Foreskin fibroblast (primary cell): Measurements from ENCODE around the gene CEP131.

- RRBS, result 40% methylated on average over 9 of the region's 37 CpGs
Observed at GRCh38 chr17:81082715-81083710, 48.1 kb downstream of the BAIAP2 start.

- RRBS, result 96% methylated on average over 6 of the region's 42 CpGs
Observed at GRCh38 chr17:81086757-81087824, 52.1 kb downstream of the BAIAP2 start.

DNA sequence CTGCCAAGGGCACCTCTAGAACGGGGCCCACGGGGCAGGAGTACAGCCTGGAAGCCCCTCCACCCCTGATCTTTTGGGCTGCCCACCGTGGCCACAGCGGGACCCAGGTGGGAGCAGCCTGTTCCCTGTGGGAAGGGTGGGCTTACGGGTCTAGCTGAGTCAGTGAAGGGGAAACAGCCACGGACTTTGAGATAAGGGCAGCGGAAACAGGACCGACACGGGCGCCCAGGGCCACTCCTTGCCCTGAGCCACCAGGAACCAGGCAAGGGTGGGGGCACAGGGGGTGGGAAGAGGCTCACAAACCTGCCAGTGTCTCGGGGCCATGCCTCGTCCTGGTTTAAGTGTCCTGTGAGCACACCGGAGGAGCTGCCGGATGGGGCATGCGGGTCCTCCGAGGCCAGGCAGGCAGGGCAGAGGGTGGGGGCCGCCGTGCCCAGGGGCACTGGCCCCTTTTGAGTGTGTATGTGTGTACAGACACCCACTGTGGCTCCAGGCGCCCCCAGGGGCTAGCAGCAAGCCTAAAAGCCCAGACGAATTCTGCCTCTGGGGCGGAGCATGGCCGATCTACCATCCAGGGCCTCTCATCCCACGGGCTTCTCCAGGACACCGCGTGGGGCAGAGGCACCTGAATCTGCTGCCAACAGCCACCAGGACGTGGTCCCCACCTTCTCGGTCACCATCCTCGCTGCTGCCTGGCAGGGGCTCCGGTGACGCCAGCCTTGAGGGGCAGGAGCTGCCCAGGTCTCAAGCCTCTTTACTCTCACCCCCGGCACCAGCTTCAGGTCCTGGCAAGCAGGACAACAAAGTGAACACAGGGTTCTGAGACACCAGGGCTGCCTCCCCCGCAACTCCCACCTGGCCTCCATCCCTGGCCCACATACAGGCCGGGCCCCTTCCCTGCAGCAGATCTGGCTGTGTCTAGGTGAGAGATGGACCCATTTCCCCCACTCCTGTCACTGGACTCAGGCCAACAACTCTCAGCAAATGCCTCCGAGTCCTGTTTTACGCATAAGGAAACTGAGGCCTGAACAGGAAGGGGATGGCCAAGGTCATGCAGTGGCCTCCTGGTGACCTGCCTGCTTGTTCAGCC lies 47.3 kb upstream of the PVALEF start:
- RRBS, result 89% methylated on average over 3 of the region's 35 CpGs

- RRBS, result 1% methylated on average over 31 of the region's 107 CpGs
Observed at GRCh38 chr17:81222651-81223728, at the start of gene CEP131. CEP131 (minus strand) TSS chr17:81222965.

- RRBS, result no CpG with 5 or more reads among the region's 14 CpGs
Observed at GRCh38 chr17:81244761-81245198, 5.7 kb downstream of the NDUFAF8 start.

DNA sequence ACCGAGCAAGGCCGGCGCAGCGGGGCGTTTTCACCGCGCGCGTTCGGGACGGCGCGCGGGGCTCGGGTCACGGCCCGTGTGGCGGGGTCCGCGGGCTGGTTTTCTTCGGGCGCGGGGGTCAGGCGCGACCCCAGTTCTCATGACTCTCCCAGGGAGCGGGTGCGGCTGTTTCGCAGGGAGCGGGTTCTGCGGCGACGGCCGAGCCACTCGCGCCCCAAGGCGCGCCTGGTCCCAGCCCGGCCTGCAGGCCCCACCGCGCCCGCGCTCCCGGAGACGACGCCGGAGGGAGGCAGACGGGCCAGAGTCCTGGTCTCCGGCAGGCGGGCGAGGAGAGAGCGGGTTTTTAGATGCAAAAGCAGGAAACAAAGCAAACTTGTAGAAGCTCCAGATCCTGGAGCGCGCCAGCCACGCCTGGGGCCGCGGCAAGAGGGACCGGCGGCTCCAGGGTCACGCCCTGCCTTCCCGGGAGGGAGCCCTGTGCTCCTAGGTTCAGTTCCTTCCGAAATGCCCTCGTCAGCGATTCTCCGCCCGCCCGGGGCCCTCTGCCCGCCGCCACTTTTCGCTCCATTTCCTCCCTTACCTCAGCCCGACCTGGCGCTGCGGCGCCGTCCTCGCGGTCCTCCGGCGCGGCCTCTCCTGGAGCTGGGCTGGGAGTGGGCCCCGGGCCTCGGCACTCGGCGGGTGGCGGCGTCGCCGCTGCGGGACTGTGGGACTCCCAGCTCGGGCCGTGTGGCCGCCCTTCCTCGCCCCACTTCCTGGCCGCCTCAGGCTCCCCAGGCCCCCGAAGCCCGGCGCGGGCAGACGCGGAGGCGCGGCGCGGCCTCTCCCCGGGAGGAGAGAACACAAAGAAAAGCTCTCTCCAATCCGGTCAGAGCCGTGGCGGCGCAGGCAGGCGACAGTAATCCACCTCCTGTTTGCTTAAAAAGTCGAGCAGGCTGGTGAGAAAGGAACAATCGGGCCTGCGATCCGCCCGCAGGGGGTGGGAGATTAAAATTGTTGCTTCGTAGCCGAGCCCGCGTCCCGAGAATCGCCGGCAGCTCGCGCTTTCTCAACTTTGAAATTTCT lies 1.4 kb downstream of the BAHCC1 start:
- RRBS, result 9% methylated on average over 35 of the region's 123 CpGs

GRCh38 chr17:81422550-81423234 lies 27.4 kb downstream of the BAHCC1 start:
- RRBS, result 40% methylated on average over 7 of the region's 21 CpGs

DNA sequence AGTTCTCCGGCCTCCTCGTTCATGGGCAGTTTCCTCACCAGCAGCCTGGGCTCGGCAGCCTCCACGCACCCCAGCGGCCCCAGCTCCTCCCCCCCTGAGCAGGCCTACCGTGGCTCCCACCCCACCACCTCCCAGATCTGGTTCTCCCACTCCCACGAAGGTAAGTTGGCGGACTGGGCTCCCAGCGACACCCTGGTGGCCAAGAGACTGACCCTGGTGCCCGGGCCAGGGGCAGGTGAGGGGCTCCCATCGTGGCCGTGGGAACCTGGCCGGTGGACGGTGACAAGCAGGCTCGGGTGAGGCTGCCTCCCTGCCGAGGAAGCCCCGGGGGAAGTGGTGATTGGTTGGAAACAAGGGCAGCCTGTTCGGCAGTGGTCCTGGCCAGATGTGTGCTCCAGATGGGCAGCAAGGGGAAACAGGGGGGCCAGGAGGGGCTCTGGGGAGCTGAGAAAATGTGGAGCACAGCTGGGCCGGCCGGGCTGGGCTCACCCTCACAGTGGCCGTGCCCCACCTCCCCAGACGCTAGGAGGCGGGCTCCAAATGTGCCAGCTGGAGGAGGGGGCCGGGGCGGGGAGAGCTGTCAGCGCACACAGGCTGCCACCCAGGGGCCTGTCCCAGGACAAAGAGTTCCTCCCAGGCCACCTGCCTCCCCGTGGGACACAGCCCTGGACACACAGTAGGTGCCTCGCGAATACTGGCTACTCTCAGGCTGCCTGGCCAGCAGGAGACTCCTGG lies 31.7 kb downstream of the BAHCC1 start:
- RRBS, result no CpG with 5 or more reads among the region's 29 CpGs

GRCh38 chr17:81456726-81457643 lies 55.6 kb downstream of the ACTG1 start:
- RRBS, result no CpG with 5 or more reads among the region's 15 CpGs

- RRBS, result 79% methylated on average over 2 of the region's 30 CpGs
Observed at GRCh38 chr17:81465745-81466502, 46.7 kb downstream of the ACTG1 start.

DNA sequence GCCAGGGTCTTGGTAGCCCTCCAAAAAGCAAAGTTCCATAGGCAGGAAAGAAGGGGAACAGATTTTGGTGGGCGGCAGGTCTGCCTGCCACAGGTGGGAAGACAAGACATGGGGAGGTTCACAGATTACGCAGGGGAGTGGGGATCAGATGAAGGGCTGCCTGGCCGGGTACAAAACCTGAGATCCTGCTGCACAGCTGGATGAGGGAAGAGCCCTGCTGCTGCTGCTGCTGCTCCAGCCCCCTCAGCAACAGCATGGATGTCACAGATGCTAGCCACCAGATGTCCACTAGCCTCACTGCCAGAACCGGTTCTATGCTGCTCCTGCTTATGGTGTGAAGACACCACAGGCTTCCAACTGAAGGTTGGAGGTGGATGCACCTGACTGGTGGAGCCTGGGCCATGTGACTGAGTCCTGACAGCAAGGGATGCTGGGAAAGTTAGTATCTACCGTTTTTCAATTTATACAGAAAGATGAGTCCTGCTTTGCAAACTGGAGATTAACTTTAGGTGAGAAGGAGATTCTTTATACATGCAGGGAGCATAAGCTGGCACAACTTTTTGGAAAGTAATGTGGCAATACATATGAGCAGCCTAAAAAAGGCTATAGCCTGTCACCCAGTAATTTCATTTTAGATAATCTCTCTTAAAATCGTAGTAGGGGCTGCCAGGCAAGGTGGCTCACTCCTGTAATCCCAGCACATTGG lies 17.6 kb downstream of the ACTG1 start:
- RRBS, result no CpG with 5 or more reads among the region's 6 CpGs

DNA sequence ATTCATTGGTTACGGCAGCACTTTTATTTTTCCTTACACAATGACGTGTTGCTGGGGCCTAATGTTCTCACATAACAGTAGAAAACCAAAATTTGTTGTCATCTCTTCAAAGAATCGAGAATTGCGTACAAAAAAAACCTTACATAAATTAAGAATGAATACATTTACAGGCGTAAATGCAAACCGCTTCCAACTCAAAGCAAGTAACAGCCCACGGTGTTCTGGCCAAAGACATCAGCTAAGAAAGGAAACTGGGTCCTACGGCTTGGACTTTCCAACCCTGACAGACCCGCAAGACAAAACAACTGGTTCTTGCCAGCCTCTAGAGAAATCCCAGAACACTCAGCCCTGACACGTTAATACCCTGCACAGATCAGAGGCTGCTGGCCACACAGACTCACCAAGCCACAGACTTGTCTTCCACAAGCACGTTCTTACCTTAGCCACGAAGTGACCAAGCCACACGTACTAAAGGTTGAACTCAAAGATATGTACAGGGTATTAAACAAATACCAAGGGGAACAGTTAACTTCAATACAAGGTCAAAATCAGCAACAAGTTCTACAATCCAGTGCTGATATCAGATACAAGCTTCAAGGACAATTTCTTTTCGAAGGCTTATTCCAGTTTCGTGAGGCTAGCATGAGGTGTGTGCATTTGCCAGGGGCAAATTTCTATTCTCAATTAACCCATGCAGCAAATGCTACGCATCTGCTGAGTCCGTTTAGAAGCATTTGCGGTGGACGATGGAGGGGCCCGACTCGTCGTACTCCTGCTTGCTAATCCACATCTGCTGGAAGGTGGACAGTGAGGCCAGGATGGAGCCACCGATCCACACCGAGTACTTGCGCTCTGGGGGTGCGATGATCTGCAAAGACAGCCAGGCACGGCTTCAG lies 2.4 kb downstream of the ACTG1 start:
- RRBS, result no CpG with 5 or more reads among the region's 27 CpGs

DNA sequence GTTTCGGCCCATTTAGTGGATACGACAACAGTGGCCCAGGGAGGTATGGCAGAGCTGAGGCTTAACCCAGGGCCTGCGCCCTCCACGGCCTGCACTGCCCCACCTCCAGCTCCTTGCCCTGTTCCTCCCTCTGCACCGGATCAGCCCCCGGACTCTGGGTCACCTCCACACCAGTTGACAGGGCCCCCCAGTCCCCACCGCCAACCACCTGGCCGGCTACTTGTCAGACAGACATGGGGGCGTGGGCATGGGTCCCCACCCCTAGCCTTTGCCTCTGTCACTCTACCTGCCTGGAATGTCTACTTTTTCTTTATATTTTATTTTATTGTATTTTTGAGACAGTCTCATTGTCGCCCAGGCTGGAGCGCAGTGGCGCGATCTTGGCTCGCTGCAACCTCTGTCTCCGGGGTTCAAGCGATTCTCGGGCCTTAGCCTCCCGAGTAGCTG lies 3.0 kb upstream of the ACTG1 start:
- RRBS, result 17% methylated on average over 3 of the region's 18 CpGs

DNA sequence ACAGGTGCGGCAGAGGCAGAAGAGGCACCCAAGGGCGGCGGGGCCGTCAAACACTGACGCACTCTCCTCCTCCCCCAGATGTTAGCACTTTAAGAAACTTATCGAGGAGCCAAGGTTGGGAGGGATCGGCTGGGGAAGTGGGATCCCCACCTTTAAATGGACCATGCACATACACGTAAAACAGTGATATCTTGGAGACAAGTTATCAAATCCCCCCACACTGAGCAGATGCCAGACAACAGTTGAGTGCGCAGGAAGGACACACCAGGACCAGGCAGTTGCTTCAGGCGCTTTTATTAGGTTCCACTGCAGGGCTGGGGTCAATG lies 4.4 kb upstream of the FAAP100 start:
- RRBS, result no CpG with 5 or more reads among the region's 10 CpGs

DNA sequence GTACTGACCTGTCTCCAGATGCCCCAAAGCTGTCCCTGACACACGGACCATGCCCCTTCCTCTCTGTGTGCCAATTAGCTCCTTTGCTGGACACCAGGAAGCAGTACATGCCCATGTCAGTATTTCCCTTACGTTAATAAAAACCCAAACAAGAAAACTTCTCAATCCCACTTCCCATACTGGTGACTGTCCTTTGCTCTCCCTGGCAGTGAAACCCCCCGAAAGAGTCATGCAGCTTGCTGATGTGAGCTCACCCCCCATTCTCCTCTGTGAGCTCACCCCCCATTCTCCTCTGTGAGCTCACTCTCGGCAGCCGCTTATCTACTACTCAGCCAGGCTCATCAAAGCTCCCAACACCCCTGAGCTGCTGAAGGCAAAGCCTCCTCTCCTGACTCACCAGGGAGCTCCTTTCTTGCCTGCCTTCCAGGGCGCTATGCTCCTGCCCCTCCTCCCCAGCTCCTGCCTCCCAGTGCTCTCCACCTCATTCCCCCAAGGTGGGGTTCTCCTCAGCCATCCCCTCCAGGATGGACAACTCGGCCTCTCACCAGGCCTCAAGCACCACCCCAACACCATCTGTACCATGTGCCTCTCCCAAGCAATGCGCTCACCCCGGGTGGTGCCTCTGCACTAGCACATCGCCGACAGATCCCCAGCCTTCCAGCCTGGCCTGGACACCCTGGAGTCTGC lies 27.6 kb upstream of the FAAP100 start:
- RRBS, result no CpG with 5 or more reads among the region's 11 CpGs

DNA sequence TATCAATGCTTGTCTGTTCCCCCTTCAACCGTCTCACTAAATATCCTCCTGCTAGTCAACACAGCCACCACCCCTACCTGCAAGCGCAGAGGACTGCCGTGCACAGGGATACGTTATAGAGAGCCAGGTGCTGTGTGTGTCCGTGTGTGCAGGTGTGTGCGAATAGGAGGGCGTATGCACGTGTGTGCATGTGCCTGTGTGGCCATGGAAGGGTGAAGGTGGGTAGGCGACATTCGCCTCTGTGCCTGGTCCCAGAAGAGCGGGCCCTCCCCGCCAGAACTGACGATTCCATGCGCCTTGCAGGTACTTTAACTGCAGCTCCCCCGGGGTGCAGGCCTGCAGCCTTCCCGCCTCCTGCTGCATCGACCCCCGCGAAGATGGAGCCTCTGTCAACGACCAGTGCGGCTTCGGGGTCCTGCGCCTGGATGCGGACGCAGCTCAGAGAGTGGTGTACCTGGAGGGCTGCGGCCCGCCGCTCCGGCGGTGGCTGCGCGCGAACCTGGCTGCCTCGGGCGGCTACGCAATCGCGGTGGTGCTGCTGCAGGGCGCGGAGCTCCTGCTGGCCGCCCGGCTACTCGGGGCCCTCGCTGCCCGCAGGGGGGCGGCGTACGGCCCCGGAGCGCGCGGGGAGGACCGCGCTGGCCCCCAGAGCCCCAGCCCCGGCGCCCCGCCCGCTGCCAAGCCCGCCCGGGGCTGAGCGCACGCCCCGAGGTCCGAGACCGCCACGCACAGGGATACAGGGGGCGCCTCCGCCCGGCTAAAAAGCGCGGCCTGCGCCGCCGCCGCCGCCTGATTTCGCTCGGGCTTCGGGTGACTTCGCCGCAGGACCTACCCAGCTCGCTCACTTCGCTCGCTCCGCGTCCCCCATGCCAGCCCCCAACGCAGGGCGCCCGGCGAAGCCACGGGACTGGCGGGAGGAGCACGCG lies 8.5 kb downstream of the PDE6G start:
- RRBS, result 4% methylated on average over 39 of the region's 94 CpGs

DNA sequence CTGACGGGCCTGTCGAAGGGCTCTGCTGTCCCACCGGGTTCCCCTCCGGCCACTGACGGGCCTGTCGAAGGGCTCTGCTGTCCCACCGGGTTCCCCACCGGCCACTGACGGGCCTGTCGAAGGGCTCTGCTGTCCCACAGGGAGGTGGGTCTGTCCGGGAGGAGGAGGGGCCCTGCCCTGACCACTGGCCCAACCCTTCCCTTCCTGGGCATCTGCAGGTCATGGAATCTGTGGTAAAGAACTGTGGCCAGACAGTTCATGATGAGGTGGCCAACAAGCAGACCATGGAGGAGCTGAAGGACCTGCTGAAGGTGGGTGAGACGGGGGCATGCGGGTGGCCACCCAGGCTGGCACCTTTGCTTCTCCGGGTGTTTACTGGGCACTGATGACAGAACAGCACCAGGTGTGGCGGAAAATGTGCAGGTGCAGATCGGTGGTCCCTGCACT lies 3.0 kb downstream of the HGS start:
- RRBS, result 79% methylated on average over 1 of the region's 16 CpGs

DNA sequence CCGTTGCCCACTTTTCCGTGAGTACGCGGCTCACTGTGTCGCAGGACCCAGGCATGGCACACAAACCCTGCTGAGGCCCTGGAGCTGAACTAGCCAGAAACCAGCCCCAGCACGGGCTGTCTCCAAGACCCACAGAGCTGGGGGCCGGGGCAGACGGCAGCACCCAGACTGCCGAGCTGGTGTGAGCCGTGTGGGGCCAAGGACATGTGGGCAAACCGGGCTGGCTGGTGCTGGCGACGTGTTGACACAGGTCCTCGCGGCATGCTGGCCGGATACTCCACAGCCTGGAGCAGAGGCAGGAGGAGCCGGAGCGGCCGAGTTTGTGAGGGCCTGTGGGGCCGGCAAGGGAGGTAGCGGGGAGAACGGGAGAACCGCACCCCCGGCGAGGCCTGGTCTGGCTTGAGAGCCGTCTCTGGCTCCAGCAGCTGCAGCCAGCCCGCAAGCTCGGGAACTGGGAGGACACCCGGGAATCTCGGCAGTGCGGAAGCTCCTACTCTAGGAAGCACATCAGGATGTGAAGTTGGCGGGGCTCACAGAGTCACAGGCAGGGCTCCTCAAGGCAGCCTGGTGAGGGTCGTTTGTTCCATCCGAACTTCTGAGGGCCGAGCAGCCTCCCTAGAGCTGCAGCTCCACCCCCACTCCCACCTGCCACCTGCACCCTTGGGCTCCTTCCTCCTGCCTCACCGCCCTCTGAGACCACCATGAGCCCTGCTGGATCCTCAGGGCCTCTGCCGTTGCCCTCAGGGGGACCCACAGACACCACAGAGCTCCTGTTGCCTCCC lies 6.6 kb upstream of the PPP1R27 start:
- RRBS, result 74% methylated on average over 20 of the region's 37 CpGs

- RRBS, result 57% methylated on average over 3 of the region's 14 CpGs
Observed at GRCh38 chr17:81842972-81843381, 8.1 kb upstream of the PPP1R27 start.

DNA sequence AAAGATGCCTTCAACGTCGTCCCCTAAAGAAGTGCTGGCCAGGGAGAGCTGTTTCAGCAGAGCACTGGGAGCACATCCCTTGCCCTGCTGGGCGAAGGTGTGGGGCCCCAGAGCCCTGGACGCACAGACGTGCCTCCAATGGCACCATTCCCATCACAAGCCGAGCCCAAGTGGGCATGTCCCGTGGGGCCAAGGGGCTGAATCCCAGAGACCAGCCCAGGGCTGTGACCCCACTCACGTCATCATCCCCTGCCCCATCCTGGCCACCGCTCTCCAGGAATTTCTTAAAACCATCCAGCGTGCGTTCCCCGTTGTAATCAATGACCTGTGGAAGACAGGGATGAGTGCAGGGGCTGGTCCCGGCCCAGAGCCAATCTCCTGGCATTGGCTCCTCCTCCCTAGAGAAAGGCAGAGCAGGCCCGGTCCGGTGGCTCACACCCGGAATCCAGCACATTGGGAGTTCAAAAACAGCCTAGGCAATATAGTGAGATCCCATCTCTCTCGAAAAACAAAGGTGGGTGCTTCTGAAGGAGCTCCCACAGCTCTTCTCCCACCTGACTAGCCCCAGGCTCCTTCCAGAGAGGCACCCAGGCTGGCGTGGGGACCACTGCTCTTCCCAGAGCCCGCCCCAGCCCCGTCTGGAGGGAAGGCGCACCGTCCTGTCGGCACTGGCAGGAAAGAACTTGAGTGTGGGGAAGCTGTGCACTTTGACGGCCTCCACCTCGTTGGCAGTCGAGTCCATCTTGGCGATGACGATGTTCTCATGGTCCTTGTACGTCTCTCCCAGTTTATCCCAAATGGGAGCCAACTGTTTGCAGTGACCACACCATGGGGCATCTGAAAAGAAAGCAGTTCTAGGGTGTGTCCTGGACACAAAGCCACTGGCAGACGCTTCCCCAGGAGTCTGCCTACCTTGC lies 10.3 kb upstream of the PPP1R27 start:
- RRBS, result 80% methylated on average over 1 of the region's 30 CpGs